Panc1 (cell line): Measurements from ENCODE around the genes SYT1, PPP1R12A and ACSS3.

DNA sequence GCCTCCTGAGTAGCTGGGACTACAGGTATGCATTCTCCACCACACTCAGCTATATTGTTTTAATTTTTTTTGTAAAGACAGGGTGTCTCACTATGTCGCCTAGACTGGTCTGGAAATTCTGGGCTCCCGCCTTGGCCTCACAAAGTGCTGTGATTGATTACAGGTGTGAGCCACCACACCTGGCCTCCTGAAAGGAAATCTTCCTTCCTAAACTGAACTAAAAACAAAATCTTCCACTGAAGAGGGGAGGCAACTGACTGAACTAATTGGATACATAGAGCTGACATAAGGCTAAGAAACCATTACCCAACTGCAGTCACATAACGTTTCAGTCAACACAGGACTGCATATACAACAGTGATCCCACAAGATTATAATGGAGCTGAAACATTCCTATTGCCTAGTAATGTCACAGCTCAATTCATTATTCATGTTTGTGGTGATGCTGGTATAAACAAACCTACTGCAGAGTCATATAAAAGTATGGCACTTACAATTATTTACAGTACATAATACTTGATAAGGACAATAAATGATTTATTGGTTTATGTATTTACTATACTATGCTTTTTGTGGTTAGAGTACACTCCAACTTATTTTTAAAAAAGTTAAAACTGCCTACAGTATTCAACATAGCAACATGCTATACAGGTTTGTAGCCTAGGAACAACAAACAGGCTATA lies 4.5 kb downstream of the NAP1L1 start:
- RRBS, 2 experiments, result no CpG with 5 or more reads among the region's 3 CpGs

- RRBS, 2 experiments, result no CpG with 5 or more reads among the region's 4 CpGs
Observed at GRCh38 chr12:76259547-76260360, 88.5 kb downstream of the BBS10 start.

- RRBS, 2 experiments, result no CpG with 5 or more reads among the region's 3 CpGs
Observed at GRCh38 chr12:76787034-76787334, 23.1 kb downstream of the ZDHHC17 start.

- RRBS, 2 experiments, result 1 to 4% methylated on average over 20 to 21 of the region's 60 CpGs
Observed at GRCh38 chr12:77324484-77325154, 259.2 kb upstream of the E2F7 start.

DNA sequence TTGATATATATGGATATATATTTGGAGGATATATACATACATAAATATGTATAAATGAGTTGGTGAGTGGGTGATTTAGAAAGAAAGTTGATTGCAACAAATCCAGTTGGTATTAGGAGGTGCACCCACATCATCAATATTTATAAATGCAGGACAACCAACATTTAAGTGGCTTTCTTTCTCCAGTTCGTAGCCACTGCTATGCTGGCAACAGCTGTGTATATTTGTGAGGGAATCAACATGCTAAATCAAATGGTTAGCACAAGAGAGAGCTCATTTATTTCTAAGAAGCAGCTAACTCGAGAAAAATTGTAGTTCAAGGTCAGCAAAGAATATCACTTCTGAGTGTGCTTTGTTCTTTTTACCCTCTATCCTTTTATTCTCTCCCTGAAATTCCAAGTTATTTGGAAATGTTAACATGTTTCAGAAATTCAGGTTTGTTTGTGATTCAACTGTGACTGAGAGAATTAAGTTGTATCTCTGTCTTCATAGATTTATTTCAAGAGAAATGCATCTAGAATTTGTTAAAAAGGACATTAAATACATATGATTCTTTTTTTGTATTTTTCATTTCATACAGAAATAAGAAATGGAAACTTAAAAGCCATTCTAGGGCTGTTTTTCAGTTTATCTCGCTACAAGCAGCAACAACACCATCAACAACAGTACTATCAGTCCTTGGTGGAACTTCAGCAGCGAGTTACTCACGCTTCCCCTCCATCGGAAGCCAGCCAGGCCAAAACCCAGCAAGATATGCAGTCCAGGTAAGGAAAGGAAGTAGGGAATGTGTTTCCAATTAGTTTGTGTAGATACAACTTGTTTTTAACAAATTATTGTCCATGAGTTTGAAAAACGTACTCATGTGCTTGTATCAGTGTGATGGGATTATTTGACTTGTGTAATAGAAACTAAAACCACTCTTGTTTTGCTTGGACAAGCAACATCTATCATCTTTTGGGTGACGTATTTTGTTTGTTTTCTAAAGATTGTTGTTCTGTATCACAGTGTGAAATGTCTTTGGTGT lies 137.6 kb downstream of the NAV3 start:
- RRBS, 2 experiments, result no CpG with 5 or more reads among the region's 8 CpGs

GRCh38 chr12:78293196-78293824 lies 462.6 kb downstream of the NAV3 start:
- RRBS, 2 experiments, result no CpG with 5 or more reads among the region's 1 CpG

GRCh38 chr12:78864528-78865497 lies at the start of gene SYT1:
Gene SYT1, plus strand, starts transcription at chr12:78864774.
- RRBS, 2 experiments, result 10% methylated on average over 4 of the region's 50 CpGs; no CpG with 5 or more reads in 1 of the 2 experiments

GRCh38 chr12:79455172-79455722 lies 235.5 kb downstream of the PAWR start:
- RRBS, 2 experiments, result no CpG with 5 or more reads among the region's 3 CpGs

DNA sequence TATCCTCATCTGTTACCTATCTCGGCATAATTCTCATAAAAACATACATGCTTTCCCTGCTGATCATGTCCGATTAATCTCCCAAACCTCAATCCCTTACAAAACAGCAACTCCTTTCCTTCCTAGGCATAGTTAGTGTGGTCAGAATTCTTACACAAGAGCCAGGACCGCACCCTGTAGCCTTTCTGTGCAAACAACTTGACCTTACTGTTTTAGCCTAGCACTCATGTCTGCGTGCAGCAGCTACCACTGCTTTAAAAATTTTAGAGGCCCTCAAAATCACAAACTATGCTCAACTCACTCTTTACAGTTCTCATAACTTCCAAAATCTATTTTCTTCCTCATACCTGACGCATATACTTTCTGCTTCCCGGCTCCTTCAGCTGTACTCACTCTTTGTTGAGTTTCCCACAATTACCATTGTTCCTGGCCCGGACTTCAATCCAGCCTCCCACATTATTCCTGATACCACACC lies 147.5 kb downstream of the PAWR start:
- RRBS, 2 experiments, result no CpG with 5 or more reads among the region's 7 CpGs

DNA sequence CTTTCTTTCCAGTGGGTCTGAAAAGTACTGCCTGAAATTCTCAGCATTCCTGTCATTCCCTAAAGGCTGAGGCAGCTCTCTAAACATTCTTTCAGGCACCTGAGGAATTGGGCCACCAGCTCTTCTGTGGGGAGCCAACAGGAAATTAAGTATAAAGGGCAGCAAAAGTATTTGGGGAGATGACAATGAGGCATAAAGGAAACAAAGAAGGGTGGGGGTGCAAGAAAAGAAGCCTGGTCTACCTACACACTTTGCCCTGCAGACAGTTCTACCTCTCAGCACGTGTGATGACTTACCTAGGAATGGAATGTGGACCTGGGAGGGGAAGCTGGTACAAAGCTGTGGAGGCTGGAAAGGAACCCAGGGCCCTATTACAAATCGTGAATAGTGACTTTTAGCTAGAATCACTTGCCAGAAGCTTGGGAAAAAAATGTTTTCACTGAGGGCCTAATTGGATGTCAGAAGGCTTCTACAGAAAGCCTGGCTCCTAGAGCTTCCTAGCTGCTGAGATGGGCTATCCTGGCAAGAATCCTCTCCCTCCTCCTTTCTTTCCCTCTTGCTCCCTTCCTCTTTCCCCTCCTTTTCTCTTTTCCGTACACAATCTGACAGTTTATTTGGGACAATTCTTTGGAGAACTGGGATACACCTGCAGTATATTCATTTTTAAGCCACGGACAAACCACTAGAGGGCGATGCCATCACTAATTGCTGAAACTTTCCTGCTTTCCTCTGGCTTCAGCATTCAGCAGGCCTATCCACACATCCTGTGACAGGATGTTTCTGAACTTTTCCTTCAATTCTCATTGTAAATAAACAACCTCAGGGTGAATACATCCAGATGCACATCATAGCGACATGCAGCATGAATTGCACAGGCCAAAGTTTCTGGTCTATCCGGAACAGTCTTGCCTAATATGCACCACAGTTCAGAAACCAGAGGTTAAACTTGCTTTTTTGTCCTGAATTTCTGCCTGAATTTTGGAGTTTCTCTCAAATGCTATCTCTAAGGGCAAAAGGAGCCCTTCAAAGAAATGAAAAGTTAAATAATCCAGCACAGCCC lies 143.1 kb downstream of the PAWR start:
- RRBS, 2 experiments, result no CpG with 5 or more reads among the region's 7 CpGs

GRCh38 chr12:79552940-79553547 lies 137.7 kb downstream of the PAWR start:
- RRBS, 2 experiments, result no CpG with 5 or more reads among the region's 17 CpGs

DNA sequence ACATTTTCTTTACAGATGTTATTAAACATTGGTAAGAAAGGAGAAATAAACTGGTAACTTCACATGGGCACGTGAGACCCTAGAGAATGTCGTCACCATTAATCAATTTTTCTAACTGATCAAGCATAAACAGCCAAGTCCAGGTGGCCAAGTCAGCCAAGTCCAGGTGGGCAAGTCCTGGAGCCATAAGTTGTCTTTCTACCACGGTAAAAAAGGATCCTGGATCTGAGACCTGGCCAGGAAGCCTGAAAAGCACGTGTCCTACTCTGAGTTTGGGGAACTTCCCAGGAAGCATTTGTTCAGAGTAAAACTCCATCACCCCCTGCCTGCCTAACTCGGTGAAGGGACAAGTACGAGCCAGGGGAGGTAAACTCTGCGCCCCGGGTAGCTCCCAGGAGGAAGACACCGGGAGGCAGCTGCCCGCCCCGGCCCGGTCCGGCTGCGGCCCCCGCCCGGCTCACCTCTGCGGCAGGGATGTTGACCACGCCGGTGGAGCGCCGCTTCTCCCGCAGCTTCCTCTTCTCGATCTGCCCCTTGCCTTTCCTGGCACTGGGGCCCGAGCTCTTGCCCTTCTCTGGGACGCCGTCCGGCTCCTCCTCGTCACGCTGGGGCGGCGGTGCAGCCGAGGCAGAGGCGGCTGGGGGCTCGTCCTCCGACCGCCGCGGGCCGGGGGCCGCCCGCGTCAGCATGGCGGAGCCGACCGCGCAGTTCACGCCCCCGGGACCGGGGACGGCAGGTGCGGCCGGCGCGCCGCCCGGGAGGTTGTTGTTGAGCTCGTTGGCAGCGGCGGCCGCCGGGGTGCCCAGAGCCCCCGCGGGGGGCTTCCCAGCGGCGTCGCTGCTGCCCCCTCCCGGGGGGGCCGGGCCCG lies 1.3 kb downstream of the PAWR start:
- RRBS, 2 experiments, result 1 to 4% methylated on average over 39 to 41 of the region's 69 CpGs

GRCh38 chr12:79796555-79797129 lies 105.9 kb upstream of the PAWR start:
- RRBS, 2 experiments, result no CpG with 5 or more reads among the region's 3 CpGs

GRCh38 chr12:79872606-79873120 lies 62.2 kb downstream of the PPP1R12A start:
- RRBS, 2 experiments, result no CpG with 5 or more reads among the region's 1 CpG

- RRBS, 2 experiments, result no CpG with 5 or more reads among the region's 1 CpG
Observed at GRCh38 chr12:79918335-79918838, 16.5 kb downstream of the PPP1R12A start.

DNA sequence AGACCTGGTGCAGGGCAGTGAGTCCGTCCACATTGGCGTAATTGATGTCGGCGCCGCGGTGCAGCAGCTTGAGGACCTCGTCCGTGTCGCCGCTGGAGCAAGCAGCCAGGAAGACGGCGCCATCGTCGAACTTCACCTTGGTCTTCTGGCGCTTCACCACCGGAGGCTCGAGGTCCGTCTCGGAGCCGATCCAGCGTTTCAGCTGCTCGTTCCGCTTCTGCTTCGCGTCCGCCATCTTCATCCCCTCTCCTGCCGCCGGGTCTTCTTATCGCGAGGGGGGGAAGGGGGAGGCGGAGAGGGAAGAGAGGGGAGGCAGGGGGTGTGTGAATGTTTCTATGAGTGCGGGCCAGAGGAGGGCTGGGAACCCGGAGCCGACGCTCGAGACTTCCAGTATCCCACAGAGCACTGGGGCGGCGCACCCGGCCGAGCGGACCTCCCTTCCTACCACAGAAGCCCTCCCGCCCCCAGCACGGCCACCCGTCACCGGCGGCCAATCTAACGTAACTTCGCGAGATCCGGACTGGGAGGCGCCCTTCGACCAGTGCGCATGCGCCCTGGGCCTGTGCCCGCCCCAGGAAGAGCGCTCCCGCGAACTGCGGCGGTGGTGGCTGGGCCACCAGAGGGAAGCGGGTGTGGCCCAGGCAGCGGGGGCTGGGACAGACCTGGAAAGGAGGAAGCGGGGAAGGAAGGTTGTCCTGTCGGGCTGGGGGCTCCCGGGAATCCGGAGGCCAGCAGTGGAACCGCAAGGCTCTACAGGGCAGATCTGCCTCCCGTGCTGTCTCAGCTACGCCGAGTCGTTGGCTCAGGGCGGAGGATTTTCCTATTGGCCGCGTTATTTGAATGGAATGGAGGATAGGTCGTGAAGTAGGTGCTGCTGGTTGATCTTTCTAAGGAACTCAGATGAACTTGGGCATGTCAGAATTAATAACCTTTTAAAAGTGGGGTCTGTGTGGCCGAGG lies at the start of gene PPP1R12A:
Gene PPP1R12A, minus strand, starts transcription at position 407 of the 959 bp plus-strand sequence.
- RRBS, 2 experiments, result 1 to 5% methylated on average over 24 to 27 of the region's 76 CpGs

DNA sequence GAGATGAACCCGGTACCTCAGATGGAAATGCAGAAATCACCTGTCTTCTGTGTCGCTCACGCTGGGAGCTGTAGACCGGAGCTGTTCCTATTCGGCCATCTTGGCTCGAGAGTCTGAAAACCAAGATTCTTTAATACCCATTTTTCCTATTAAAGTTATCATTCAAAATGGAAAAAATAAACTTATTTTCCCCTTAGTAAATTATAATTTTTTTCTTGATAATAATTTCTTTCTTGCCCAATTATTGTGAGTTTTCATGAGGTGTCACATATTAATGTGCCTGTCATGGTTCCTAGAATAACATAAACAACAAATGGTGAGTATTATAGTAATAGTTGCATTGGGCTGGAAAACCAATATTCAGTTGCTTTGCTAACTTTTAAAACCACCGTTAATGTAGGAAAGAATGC lies 150.7 kb downstream of the OTOGL start:
- RRBS, 2 experiments, result no CpG with 5 or more reads among the region's 7 CpGs

DNA sequence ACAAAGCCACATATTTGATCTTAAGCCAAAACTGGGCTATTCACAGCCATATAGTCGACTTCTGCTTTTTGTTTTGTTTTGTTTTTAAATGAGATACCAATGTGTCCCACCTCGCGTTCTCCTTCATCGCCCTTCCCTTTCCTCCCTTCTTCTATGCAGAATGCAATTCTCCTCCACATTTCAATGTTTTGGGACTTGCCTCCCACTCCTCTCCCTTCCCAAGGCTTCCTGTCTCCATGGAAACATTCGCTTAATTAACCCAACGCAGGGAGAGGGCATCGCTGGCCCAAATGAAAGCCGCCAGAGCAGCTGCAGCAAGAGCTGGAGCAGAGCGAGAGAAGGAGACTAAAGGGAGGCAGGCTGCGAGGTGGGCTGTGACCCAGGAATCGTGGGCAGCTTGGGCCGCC lies 43.6 kb upstream of the PTPRQ start:
- RRBS, 2 experiments, result no CpG with 5 or more reads among the region's 12 CpGs

DNA sequence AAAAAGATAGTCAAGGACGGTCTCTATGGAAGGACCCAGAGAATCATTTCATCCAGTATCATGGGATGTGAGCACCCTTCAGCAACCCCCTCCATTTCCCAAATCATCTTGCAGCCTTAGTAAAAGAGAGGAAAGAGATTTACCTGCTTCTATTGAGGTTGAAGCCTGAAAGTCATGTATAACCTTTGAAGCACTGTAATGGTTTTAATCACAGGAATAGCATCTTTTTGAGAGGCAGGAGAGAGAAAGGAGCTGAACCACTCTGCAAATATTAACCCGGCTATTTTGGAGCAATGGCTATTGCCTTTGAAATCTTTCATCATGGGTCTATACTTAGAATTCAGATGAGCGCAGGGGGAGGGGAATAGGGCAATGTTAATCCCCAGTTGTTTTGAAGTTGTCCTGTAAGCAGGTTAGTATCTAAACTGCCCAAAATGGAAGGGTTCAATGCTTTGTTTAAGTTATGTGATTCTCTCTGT lies 429 bp upstream of the MYF6 start:
- RRBS, 2 experiments, result no CpG with 5 or more reads among the region's 3 CpGs

GRCh38 chr12:81077308-81078487 lies at the start of gene ACSS3:
Gene ACSS3, plus strand, starts transcription at chr12:81078079.
- RRBS, 2 experiments, result 22 to 23% methylated on average over 13 of the region's 56 CpGs